Bronchus fibroblast of lung (primary cell): ENCODE results near the gene SYT8.

DNA sequence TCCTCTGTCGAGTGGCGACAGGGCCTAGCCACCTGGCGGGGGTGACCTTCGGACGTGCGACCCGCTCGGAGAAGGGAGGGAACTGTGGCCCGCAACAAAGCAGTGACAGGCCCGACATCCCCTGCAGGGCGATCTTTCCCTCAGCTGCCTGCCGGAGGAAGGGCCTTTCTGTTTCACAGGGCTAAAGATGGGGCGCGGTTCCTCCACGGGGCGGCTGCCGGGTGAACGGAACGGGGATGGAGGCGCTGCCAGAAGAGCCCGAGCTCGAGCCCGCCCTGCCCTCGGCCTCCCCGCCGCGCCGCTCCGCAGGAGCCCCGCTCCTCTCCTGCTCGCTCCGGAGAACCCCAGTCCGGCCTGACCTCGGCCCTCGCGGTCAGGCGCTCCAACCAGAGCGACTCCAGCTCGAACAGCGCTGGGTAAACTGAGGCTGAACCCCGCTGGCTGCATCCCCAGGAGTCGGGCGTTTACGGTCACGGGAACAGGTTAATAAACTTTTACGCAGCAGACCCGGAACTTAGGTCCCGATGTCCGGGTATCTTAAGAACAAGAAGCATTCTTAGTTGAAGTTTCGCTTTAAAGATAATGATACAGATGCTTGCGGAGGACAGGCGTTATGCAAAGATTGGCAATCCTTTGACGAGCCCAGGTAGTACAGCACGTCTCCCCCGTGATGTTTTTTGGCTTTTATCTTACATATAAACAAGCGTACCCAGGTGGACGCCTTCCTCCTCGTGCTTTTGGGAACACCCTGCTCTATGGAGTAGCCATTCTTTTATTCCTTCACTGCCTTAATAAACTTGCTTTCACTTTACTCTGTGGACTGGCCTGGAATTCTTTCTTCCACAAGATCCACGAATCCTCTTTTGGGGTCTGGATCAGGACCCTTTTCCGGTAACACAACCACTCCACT lies 720 bp upstream of the TOLLIP start:
- RAMPAGE, long total RNA = no peak

- RAMPAGE, long total RNA = no peak
These were observed 38.3 kb downstream of the MOB2 start for GRCh38 chr11:1448195-1448686.

- RAMPAGE, long total RNA = no peak
These were observed 583 bp downstream of the MOB2 start for GRCh38 chr11:1485913-1486478.

GRCh38 chr11:1547772-1549037 lies 23.9 kb downstream of the DUSP8 start:
- RAMPAGE, long total RNA = no peak

DNA sequence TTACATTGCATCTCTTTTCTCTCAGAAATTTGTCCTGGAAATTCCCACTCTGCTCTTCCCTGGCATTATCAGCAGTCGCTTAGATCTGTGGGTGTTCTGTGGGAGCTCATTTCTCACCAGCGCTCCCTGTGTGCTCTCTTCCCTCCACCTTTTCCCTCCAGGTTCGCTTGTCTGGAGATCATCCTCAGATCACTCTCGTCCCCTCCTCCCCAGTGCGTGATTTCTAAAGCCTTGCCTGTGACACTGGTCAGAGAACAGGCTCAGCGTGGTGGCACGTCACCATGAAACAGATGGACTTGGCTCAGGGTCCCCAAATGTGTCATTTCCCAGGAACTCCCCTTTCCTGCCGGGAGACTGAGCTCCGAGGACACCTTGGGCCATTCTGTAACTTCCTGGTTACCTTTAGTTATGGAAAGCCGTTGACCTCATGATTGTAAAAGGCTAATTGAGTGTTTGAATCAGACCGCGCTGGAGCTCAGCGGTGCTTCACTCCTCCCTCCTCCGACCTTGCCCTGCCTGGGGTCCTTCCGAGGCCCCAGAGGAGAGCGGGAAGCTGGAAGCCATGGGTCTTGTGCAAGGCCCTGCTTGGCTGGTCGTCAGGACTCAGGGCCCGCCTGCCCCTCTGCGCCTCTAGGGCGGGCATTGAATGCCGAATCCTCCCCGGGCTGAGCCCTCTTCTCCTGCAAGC lies 1.6 kb downstream of the KRTAP5-2 start:
- RAMPAGE, long total RNA = no peak

- RAMPAGE, long total RNA = no peak
These were observed 31.7 kb upstream of the KRTAP5-6 start for GRCh38 chr11:1665205-1665778.

- RAMPAGE, long total RNA = no peak
These were observed 29.7 kb upstream of the KRTAP5-6 start for GRCh38 chr11:1667143-1667893.

DNA sequence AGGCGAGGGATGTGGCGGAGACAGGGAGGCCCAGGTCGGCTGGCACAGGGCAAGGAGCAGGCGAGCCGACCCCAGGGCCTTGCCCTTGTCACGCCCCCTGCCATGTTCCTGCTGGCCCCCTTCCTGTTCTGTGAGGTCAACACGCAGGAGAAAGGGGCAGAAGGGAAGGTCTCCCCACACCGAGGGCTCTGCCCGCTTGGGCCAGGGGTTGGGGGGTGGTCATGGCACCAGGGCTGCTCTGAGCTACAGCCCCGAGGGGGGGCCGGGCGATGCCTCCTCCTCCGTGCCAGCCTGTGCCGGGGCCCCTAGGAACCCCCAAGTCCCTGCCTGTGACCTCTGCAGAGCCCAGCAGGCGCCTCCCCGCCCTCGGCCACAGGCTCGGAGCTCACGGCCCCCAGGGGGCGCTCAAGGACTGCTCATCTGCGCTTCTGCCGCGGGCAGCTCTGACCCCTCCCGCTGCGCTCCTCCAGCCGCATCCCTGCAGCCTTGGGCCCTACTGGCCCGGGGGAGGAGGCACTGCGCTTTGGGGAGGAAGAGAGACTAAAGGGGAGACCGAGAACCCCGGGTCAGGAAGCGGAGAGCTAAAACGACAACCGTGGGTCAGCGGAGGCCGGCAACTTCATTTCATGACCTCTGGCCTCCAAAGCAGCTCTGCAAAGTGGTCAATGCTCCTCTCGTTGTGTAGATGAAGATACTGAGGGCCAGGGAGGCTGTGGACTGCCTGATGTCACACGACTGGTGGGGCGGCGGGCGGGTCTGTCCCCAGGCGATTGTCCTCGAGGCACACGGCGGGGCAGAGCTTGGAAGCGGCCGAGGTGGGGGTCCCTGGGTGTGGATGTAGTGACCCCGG lies 3.0 kb upstream of the KRTAP5-6 start:
- RAMPAGE, long total RNA = no peak

- RAMPAGE, long total RNA = no peak
These were observed 9.5 kb downstream of the IFITM10 start for GRCh38 chr11:1740641-1741462.

- RAMPAGE, long total RNA = no peak
These were observed 1.2 kb downstream of the CTSD start for GRCh38 chr11:1762120-1763336.

DNA sequence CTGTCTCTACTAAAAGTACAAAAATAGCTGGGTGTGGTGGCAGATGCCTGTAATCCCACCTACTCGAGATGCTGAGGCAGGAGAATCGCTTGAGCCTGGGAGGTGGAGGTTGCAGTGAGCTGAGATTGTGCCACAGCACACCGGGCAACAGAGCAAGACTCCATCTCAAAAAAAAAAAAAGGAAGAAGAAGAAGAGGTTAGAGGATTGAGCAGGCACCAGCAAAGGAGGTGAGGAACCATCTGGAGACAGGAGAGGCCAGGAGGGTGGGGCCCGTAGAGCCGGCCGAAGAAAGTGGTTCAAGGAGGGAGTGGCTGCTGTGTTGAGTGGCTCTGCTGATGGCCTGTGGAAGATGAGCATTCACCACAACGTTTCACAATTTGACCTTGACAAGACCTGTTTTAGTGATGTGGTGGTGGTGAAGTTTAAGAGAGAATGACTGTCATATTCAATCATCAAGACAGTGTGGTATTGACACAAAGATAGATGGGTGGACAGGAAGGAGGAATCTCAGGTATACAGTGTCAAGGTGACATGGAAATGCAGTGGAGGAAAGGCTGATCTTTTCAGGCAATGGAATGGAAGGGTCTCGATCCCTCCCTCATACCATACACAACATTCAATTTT lies 6.8 kb upstream of the CTSD start:
- RAMPAGE, long total RNA = no peak

DNA sequence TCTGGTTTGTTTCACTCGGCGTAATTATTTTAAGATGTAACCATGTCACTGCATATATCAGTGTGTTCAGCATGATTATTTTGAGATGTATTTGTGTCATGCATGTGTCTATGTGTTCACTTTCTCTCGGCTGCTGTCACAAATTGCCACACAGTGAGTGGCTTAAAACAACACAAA lies 22.5 kb upstream of the CTSD start:
- RAMPAGE, long total RNA = no peak

- RAMPAGE, long total RNA = no peak
These were observed at the start of gene SYT8 for GRCh38 chr11:1834595-1835653. Gene SYT8 (plus strand): TSS chr11:1834990.

DNA sequence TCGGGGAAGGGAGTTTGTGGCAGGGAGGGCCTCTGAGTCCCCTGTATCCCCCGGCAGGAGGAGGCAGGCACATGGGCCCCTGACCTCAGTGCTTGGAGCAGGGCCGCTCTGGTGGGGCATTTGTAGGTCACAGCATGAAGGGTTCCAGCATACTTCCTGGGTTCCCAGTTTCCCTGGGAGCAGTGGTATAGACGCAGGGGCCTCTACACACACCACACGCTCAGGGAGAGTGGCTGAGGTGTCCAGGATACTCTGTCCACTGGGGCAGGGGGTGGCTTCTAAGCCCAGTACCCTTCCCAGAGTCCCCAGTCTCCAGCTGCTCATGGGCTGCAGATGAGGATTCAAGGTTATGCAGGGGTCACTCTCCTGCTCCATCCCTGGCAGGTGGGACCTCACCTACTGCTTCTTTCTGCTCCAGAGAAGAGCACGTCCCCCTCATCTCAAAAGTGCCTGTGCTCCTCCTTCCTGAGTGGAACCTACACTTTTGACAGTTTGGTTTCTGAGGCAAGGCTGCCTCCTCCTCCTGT lies 6.2 kb downstream of the LSP1 start:
- RAMPAGE, long total RNA = no peak

DNA sequence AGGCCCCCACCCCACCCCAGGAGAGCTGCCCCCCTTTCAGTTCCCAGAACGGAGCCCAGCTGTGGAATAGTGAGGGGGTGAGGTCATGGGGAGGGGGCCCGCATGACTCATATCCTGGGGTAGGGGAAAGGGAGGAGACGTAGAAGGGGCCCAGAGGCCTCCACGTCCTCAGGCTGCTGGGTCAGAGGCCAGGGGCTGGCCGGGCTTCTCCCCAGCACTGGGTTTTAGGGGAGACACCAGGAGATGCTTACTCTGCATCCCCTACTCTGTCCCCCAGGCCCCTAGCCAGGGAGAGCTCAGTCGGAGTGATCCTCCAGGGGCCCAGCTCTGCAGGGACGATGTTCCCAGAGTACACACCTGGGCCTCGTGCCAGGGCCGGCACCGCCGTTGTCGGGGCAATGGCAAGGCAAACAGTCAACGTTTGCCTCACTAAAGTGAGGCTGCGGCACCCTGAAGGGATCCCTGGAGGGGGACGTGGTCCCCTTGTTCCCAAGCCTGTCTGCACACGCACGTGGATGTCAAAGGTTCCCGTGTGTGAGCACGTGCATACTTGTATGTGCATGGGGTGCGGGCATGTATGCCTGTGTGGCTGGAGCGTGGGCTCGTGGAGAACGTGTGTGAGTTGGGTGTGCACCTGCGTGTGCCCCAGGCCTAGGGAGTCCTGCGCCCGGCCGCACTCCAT lies 14.4 kb downstream of the PRR33 start:
- RAMPAGE, long total RNA = no peak

DNA sequence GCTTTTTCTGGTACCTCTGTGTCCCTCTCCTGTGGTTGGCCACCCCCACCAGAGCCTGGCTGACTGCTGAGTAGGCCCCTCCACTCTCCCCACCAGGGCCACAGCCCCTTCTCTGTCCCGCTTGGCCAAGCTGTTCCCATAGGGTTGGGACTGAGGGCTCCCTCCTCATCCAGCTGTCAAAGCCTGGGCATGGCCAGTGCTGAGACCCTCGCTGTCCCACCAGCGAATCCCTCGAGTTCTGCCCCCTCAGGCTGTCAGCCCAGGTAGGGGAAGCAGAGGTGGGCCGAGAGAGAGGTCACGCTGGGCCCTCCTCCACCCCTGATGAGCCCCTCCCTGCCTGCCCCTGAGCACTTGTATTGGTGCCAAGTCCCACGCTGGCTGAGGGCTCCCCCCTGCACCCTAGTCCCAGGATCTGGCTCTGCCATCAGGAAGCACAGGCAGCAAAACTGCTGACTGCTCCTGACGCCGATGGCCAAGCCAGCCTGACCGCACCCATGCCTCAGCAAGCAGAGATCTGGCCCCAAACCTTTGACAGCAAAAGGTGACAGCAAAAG lies 3.4 kb downstream of the PRR33 start:
- RAMPAGE, long total RNA = no peak

GRCh38 chr11:1892596-1893289 lies 1.0 kb upstream of the PRR33 start:
- RAMPAGE, long total RNA = no peak

- RAMPAGE, long total RNA = no peak
These were observed 38.7 kb downstream of the IGF2 start for GRCh38 chr11:2100359-2100976.

GRCh38 chr11:2129494-2130360 lies 9.5 kb downstream of the IGF2 start:
- RAMPAGE, long total RNA = no peak

- RAMPAGE, long total RNA = no peak
These were observed 3.6 kb downstream of the INS start for GRCh38 chr11:2157344-2157785.